Myometrial cell (primary cell): ENCODE results near the genes NPFFR2, COX18, EPGN and PARM1.

DNA sequence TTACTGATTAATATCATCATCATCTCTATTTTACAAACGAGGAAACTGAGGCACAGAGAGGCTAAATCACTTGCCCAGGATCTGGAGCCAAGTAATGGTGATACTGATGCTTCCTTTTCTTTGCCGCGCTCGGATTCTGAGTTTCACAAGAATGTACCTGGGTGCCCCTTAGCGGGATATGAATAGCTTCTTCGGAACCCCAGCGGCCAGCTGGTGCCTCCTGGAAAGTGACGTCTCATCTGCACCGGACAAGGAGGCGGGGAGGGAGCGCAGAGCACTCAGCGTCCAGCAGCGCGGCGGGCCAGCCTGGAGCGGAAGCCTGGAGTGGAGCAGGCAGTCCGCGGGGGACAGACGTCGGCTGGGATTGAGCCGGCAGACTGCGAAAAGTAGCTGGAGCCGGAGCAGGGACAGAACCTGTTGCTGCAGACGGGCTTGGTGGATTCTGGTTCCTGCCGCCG, at the start of gene NPFFR2:
TSS of gene NPFFR2 (plus strand) at position 277 of the 458 bp plus-strand sequence.
- RAMPAGE, long total RNA = no peak

DNA sequence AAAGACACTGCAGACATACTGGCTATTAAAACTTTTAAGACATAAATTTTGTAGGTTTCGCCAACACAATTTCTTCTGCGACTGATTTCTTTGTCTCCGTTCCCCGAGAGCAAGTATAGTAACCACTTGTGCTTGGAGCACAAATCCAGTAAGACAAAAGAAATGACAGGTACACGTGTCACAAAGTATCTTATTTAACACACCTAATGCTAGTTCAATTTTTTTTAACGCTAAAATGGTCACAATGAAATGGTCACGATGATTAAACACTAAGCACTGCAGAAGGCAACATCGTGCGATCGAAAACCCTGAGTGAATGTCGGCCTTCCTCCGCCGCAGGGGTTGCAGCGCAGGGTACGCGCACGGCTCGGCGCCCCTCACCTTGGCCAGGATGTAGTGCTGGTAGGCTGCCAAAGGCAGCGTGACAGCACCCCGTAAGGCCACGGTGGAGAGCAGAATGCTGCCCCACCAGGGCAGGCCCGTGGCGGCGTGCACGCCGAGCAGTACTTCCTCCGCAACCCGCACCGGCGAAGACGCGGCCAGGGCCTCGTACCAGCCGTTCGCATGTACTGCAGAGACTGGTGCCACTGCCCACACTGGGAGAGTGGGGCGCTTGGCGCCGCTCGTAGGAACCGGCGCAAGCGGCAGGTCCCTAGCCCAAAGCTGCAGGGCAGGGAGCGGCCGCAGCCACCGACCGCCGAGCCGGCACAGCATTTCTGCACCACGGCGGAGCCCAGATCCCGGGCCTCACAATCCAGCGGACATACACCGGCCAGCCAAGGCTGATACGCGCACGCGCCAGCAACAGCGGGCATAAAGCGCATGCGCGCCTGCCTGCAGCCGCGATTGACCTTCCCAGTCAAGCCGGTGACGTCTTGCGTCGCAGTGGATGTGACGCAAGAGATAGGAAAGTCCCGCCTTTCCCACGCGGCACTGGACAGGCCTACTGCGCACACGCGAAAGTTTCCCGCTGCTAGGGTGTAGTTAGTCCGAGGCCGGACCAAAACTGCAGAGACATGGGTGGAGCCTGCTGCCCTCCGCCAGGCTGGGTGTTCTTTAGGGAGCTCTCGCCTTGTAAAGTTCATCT, at the start of gene COX18:
TSS of gene COX18 (minus strand) at position 781 of the 1,087 bp plus-strand sequence.
- RAMPAGE, long total RNA = start-site peak on the minus strand centred at position 772 of the sequence, 14 bp wide, 82 and 71 reads in 2 replicates

DNA sequence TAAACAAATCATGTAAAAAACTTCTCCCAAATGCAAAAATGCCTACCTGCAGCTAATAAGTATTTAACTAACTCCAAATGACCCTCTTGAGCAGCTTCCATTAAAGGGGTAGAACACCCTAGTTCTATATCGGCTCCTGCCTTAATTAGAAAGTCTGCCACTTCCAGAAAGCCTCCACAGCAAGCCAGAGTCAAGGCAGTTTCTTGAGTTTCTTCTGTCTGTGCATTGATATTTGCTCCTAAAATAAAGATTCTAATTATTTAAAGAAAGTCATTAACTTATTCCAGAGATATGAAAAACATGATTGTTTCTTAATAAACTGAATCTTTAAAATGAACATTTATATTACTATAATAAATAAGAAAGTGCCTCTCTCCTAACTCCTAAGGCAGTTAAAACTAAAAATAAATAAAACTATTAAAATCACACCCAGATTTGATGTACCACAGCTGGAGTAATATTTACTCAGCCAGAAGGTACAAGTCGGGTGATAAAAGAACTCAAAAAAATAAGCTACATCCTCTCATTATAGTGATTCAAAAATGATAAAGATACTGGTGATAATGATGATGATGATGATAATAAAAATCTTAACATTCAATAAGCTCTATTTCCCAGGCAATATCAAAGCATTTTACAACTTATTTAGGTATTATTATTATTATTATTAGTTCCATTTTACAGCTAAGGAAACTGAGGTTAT, 77.8 kb upstream of the COX18 start:
- RAMPAGE, long total RNA = no peak

- RAMPAGE, long total RNA = no peak
Observed at GRCh38 chr4:73397537-73397997, 6.5 kb upstream of the ALB start.

- RAMPAGE, long total RNA = no peak
Observed at GRCh38 chr4:73577341-73577828, 42.9 kb downstream of the RASSF6 start.

GRCh38 chr4:73870109-73870851, 1.1 kb downstream of the CXCL1 start:
- RAMPAGE, long total RNA = no peak

GRCh38 chr4:73917297-73917918, 48.2 kb downstream of the CXCL1 start:
- RAMPAGE, long total RNA = no peak

GRCh38 chr4:74056766-74057239, 18.3 kb upstream of the CXCL3 start:
- RAMPAGE, long total RNA = no peak

GRCh38 chr4:74308097-74308930, at the start of gene EPGN:
Gene EPGN, plus strand, starts transcription at chr4:74308470.
- RAMPAGE, long total RNA = no peak

GRCh38 chr4:74374562-74375101, 9.7 kb downstream of the EREG start:
- RAMPAGE, long total RNA = no peak

DNA sequence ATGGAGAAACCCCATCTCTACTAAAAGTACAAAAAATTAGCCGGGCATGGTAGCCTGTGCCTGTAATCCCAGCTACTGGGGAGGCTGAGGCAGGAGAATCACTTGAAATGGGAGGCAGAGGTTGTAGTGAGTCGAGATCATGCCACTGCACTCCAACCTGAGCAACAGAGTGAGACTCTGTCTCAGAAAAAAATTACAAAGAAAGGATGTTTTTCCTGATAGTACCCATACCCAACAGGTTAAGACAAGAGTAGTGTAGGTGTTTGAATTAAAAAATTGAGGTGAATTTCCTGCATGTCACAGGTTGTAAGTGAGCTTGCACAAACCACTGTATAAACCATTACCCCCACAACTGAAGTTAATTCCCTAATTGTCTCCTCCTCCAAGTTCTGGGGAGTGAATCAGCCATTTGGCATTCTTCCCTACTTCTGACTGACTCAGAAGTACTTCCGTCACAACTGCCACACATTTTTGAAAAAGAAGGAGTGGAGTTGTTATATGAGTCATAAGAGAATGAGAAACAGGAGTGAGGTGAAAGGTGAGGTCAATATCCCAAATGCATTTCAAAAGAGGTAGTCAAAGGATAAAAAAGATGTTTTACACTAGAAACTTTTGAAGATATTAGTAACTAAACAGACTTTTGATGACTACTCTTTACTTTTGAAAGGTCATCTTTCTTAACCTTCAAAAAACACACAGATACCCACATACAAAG, 134.6 kb downstream of the BTC start:
- RAMPAGE, long total RNA = no peak

DNA sequence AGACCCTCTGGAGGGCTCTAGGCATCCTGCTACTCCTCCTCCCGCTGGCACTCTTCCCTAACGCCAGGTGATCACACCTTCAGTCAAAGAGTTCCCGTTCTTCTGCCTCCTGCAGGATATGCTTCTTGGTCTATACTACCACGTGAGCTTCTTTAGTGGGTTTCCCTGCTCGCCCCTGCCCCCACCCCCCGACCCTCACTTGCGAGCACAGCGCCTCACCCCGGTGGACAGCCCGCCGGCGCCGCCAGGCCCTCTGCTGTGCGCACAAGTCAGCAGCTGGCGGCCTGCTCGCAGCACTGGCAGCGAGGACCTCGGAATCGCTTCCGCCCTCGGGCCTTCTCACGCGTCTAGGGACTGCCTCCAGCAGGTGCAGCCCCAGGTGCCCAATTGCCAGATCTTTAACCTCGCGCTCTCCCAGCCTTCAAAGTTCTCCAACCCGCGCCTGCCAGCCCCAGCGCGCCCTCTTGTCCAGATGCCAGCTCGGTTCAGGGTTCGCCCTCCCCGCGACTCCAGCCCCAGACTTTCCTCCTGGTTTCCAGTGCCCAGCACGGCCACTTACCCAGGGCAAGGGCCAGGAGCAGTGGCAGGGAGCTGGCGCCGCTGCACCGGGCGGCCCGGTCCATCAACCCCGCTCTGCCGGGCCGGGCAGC, 495 bp downstream of the BTC start:
- RAMPAGE, long total RNA = no peak

GRCh38 chr4:74932598-74933695, at the start of gene PARM1:
Gene PARM1, plus strand, starts transcription at chr4:74933116.
- RAMPAGE, long total RNA = start-site peak on the plus strand at chr4:74933075-74933124, 9 and 5 reads in 2 replicates

DNA sequence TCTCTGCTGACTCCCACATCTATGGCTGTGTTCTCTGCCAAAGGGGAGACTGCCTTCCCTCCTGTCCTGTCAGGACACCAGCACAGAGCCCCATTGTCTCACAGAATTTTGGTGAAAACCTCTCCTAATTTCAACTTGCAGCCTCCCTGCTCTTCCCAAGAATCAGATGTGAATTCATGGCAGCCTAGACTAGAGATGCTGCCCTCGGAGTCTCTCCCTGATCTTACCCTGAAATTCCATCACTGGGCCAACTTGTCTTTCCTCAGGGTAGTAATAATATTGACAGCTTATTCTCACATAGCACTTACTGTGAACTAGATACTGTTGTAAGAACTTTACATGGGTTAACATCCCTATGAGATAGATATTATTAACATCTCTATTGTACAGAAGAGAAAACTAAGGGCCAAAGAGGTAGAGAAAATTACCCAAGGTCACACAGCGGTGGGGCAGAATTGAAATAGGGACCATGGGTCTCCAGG, 118.8 kb downstream of the PARM1 start:
- RAMPAGE, long total RNA = no peak

- RAMPAGE, long total RNA = no peak
Observed at GRCh38 chr4:75770644-75771324, 46.4 kb downstream of the USO1 start.

GRCh38 chr4:75831805-75832401, 70.3 kb downstream of the PPEF2 start:
- RAMPAGE, long total RNA = no peak

DNA sequence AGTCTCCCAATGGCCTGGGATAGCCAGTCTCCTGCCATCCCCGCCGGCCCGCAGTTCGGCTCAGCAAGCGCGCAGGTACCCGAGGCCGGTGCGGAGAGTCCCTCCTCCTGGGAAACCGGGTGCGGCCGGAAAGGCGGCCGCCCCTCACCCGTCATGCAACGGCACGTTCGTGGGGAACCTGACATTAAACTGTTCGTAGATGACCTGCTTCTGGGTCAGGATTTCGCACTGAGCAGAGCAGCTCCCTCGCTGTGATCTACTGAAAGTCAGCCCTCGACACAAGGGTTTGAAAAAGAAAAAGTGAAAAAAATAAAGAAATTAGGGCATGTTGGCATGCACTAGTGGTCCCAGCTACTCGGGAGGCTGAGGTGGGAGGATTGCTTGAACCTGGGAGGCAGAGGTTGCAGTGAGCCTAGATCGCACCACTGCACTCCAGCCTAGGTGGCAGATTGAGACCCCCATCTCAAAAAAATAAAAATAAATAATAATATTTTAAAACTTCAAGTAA, 15.9 kb downstream of the PPEF2 start:
- RAMPAGE, long total RNA = no peak

DNA sequence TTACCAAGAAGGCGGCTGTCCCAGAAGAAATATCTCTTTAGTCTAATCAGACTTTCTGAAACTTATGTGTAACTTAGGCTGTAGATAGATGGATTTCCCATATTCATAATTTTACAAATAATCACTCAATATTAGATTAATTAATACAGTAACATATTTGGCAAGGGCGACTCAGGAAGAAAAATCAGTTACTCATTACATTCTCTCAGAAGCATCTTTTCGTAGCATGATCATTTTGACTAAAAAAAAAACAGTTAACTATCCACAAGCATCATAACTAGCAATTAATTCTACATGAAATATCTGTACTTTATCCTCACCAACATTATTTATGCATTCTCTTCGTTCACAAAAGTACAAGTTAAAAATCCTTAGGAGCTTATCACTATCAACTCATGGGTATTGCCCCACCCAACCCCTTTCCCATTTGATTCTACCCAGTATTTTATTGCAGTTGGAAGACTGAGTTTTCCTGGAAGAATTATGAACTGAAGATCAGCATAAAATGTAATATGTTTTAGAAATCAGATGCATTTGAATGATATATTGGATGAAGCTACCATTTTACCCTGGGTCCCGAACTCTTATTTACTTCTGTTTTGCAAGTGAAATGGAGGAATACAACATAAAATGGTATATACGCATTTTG, 12.6 kb upstream of the NUP54 start:
- RAMPAGE, long total RNA = no peak

GRCh38 chr4:76174003-76174579, 25.9 kb upstream of the NUP54 start:
- RAMPAGE, long total RNA = no peak

- RAMPAGE, long total RNA = no peak
Observed at GRCh38 chr4:76179494-76180248, 31.5 kb upstream of the NUP54 start.